Cardiac muscle cell (in vitro differentiated cells and primary cell): ENCODE results near the genes PGAM2 and NACAD.

GRCh38 chr7:43764755-43765458 is 6.4 kb downstream of the BLVRA start:
- RAMPAGE, long total RNA: no peak
- RRBS: no CpG with 5 or more reads among the region's 10 CpGs

DNA sequence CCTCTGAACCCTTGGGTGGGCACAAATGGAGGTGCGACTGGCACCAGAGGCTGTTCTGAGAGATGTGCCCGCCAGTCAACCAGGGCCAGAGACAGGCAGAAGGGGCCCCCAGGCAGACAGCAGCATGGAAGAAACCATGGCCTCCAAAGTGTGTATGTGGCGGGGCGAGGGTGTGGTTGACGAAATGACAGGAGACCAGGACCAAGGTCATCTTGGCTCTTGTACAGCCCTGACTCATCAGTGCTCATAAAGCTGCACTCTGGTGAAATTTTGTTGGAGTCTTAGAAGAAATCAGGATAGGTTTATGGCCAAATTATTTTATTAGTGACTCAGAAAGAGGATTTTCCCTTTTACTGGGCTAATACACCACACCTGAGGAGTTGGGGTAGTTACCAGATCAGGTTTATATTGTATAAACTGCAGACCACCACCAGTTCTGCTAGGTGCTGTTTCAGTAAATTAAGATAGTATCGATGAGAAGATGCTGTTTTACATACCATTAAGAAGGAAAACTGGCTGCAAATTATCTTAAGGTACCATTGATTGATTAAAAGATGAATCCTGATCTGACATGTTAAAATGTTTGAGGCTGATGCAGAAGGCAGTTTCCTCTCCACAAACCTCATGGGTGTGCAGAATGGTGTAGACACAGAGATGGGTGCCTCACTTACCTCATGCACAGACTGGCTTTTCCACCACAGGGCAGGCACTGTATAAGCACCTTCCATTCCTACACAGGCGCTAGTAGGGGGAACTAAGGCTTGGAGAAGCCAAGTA is 4.2 kb upstream of the MRPS24 start:
- RAMPAGE, long total RNA: no peak
- RRBS: no CpG with 5 or more reads among the region's 7 CpGs

- RAMPAGE, long total RNA: no peak
- RRBS: 23% methylated on average over 3 of the region's 43 CpGs
Measured at GRCh38 chr7:44064808-44065725, at the start of gene PGAM2. TSS of gene PGAM2 (minus strand) at chr7:44065567.

DNA sequence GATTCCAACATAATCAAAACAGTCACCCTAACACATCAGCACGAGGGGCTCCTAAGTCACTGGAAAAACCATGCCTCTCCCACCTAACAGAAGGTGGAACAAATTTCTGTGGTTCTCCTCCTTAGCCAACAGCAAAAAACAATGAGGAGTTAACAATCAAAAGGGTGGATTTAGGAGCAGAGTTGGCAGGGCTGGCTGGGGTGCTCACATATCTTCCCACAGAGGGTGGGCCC is 5.5 kb downstream of the POLM start:
- RAMPAGE, long total RNA: no peak
- RRBS: no CpG with 5 or more reads among the region's 1 CpG

- RAMPAGE, long total RNA: no peak
- RRBS: no CpG with 5 or more reads among the region's 10 CpGs
Measured at GRCh38 chr7:44108655-44109108, 4.5 kb downstream of the AEBP1 start.

GRCh38 chr7:44114737-44115410 is 8.5 kb downstream of the POLD2 start:
- RAMPAGE, long total RNA: no peak
- RRBS: no CpG with 5 or more reads among the region's 11 CpGs

GRCh38 chr7:44258918-44260055 is 58.5 kb downstream of the YKT6 start:
- RAMPAGE, long total RNA: no peak
- RRBS: no CpG with 5 or more reads among the region's 23 CpGs

DNA sequence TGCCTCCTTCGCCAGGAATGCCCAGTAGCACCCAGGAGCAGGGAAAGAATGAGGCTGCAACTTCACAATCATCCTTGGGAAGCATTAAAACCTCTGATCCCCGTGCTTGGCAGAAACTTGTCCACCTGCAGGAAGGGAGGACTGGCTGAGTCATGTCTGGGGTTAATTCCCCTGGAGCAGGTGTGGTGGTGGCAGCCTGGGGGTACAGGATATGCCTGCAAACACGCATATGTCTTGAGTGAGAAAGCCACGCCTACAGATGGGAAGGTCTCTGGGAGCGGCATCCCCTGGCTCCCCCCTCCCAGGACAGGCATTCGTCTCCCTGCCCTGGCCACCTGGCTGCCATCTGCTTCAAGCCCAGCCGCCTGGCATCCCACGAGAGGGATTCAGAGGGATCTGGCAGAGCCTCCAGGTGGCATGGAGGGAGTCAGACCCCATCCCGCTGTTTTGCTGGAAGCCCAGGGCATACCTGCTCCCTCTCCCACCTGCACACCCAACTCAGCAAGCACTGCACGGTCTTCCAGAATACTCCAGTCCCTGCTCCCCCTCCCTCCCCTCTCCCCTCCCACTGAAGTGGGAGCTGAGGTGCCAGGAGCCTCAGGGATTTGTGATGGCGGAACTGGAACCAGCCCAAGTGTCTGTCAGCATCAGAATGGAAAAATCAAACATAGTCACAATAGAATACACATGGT is 61.1 kb downstream of the CAMK2B start:
- RAMPAGE, long total RNA: no peak
- RRBS: no CpG with 5 or more reads among the region's 11 CpGs

GRCh38 chr7:44467703-44468091 is 22.8 kb downstream of the NUDCD3 start:
- RAMPAGE, long total RNA: no peak
- RRBS: no CpG with 5 or more reads among the region's 9 CpGs

GRCh38 chr7:44618500-44619277 is 12.3 kb downstream of the OGDH start:
- RAMPAGE, long total RNA: no peak
- RRBS: no CpG with 5 or more reads among the region's 3 CpGs

DNA sequence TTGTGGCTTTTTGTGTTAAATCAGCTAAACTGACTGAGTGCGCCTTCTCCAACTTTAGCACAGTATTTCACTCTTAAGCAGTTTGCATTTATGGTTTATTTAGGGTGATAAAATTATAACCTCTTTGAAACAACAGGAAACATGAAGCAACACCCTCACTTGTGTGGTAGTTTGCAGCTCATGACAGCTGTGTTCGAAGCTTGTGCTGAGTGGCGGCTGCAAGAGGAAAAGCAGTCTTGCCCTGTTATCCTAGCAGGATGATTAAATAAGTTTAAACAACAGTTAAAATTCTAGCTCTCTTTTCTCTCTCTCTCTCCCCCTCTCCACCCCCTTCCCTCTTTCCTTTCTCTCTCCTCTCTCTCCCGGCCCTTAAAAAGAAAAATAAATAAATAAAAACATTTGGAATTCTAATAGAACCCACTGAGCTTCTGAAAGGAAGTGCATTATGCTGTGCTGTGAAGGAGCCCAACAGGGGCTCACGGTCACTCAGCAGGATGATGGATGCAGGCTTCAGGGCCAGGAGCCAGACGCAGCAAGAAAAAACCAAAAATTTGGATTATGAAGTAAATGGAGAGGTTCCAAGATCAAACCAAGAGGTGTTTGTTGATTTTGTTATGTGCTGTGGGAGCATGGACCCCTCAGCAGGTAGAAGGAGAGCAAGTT is 25.2 kb downstream of the OGDH start:
- RAMPAGE, long total RNA: no peak
- RRBS: no CpG with 5 or more reads among the region's 6 CpGs

DNA sequence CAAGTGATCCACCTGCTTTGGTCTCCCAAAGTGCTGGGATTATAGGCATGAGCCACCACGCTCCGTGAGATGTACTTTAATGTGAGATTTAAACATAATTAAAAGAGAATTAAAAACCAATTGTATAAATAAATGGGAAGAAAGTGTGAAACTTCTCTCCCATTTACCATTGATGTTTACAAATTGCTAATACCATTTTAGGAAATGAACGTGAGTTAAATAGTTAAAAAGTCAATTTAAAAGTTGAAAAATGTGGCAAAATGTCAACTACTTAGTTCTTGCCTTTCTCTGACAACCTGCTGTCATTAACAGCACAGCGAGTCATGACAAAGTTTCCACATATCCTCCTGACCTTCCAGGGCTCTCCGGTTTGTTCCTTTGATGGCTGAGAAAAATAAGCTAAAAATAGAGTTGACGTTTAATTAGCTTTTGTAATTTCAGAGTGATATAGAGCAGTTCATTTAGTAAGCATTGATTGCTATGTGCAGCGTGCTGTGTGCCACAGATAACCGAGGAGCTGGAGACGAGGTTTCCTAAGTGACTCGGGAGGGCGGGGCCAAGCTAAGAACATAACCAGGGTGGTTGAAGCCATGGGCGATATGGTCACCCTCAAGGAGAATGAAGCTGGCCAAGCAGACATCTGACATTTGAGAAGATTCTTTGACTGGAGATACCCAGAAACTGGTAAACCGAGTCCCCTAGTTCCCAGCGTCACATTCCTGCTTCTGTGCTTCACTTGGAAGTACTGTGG is 47.8 kb downstream of the OGDH start:
- RAMPAGE, long total RNA: no peak
- RRBS: no CpG with 5 or more reads among the region's 14 CpGs

DNA sequence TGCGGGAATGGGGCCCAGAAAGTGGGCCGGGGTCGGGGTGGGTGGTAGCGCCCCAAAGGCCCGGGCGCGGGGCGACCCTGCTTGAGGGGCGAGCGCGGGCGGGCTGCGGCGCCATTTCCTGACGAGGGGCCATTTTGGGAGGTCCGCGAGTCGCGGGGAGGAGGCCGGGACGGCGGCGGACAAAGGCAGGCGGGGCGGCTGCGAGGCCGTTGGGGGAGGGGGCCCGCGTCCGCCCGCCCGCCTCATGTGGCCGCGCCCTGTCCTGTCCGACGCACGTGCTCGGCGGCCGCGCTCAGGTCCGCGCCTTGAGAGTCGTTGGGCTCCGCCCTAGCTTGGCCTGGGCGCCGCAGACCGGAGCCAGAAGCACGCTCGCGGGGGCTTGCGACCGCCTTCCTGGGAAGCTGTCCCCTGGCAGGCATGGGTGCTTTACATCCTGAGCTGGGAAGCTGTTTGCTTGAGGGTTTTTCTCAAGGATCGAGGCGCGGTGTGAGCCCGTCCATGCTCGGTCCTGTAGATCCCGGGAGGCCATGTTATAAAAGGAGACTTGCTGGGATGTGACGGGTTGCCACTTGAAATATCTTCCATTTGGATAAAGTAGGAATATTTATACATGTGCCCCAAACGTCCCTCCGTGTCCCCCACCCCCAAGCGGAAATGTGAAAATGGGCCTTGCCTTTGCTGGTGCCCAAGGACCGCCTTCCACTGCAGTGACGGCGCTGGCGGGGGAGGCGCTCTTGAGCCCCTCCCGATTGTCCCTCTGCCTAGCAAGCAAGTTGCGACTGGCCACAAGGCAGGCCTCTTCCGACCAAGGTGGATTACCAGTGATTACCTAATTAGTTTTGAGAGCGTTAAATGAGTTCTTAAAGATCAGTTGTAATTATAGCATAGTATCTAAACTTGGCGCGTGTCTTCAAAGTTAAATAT is 593 bp downstream of the PPIA start:
- RAMPAGE, long total RNA: no peak
- RRBS: under 1% methylated on average over 12 of the region's 74 CpGs

DNA sequence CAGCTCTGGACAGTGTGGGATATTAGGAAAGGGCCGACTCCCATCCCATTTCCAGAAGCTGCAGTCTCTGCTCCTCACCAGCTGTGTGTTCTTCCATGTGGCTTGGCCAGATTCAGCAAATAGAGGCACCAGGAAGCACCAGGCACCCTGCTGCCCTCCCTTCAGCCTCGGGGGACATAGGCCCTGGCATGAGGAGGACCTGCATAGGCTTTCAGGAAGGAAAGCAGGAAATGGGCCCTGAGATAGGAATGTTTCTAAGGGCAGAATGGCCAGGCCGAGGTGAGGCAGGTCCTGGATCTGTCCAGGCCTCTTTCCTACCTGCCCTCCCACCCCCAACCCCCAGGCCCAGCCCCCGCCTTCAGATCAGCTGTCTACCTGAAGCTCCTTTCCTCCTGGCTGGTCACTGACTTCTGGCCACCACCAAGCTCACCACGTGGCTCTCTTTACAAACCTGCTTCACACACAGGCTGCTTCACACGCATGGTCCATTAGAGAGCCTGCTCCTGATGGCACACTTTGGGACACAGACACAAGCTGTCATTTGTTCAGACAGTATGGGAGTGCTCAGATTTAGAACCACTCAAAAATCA is 27.6 kb upstream of the PURB start:
- RAMPAGE, long total RNA: no peak
- RRBS: no CpG with 5 or more reads among the region's 6 CpGs

DNA sequence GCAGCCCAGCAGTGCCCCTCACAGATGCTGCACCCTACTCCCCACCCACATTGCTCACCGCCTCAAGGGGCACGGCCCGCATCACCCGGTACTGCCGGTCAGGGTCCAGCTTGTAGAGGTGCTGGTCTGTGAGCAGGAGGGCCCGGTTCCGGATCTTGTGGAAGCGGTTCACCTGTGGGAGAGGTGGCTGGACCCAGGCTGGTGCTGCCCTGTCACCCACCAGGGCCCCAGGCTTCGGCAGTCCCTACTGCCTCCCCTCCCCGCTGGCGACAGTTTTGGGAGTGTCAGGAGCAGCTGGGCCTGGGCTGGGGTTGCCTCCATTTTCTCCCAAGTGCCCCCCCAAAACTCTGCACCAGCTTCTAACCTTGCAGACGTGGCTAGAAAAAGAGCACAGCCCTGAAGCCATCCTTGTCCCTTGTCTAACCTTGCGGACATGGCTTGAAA is 14.8 kb downstream of the MYO1G start:
- RAMPAGE, long total RNA: no peak
- RRBS: 97% methylated on average over 1 of the region's 13 CpGs

GRCh38 chr7:44976461-44977092 is 2.2 kb downstream of the MYO1G start:
- RAMPAGE, long total RNA: no peak
- RRBS: no CpG with 5 or more reads among the region's 18 CpGs

- RAMPAGE, long total RNA: no peak
- RRBS: no CpG with 5 or more reads among the region's 4 CpGs
Measured at GRCh38 chr7:45064918-45065369, 23.8 kb downstream of the NACAD start.

DNA sequence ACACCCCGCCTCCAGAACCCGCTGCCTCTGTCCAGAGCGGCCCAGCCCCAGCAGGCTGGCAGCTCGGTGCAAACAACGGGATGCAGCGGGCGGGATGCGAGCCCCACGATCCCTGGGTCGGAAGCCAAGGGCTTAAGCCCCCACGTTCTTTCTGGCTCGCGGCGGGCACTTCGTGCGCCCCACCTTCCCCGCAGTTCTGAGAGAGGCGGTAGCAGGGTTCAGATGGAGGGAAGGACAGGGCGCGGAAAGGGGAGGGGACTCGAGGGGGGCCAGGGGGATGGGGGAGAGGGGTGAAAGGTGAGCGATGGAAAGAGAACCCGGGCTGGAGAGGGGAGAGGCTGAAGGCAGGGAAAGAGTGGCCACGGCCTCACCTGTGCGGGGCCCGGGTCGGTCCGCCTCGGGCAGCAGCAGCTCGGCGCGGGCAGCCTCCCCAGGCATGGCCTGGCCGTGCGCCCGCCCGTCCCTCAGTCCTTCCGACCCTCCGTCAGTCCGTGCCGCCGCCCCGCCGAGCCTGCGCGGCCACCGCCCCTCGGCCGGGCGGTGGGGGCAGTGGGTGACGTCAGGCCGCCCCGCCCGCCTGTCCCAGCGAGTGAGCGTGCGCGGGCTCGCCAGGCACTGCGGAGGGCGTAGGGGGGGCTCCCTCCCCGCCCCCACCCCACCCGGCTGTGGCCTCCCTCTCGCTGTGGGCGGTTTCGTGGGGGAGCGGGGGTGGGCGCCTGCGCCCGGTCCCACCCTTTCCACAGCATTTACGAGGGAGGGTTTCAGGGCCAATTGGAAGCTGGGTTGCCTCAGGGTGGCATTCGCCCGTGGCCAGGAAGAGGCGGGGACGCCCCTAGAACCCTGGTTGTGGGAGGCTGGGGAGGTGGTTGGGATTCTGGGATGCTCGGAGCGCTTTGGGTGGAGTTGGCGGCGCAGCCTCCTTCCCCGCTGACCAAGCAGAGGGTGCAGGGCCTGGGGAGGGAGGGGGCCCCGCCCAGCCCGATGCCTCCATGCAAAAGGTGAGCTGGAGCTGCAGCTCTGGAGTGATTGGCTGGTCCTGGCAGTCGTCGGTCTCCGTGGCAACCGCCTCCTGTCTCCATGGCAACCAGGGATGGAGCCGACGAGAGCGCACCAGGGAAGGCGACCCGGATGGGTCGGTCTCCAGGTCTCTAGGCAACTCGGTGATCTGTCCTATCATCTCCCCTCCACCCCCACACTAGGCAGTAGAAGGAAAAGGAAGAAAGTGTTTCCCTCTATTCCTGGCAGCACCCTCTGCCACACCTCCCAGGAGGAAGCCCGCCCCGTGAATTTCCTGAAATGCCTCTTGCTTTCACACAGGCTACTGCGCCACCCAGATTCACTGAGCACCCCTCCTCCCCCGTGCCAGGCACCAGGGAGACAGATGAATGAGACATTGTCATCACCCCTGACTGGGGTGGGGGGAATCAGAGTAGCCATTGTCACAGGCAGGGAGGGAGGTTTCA is at the start of gene NACAD:
Gene NACAD, minus strand, starts transcription at position 513 of the 1,463 bp plus-strand sequence.
- RAMPAGE, long total RNA: no peak
- RRBS: 4% methylated on average over 13 of the region's 96 CpGs

DNA sequence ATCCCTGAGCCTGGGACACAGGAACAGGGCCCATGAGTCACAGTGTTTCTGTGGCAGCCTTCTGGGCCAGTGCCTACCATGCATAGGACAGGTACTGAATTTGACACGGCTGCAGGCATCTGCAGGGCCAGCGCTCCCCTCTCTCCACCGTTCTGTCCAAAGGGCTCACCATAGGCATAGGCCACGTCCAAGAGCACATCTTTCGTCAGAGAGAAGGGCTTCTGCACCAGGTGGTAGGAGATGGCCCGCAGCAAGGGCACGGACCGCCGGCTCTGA is 7.2 kb downstream of the TBRG4 start:
- RAMPAGE, long total RNA: no peak
- RRBS: no CpG with 5 or more reads among the region's 9 CpGs

- RAMPAGE, long total RNA: no peak
- RRBS: no CpG with 5 or more reads among the region's 10 CpGs
Measured at GRCh38 chr7:45104658-45105435, 6.7 kb downstream of the TBRG4 start.